Measurements from ENCODE around the genes NXPE3 and ALCAM.

- PRO-cap = no peak
These were observed 12.1 kb upstream of the TFG start for GRCh38 chr3:100697099-100697663.

GRCh38 chr3:100697839-100698433 is 11.4 kb upstream of the TFG start:
- PRO-cap = no peak

- PRO-cap = no peak
These were observed 2.9 kb downstream of the TFG start for GRCh38 chr3:100711658-100713033.

DNA sequence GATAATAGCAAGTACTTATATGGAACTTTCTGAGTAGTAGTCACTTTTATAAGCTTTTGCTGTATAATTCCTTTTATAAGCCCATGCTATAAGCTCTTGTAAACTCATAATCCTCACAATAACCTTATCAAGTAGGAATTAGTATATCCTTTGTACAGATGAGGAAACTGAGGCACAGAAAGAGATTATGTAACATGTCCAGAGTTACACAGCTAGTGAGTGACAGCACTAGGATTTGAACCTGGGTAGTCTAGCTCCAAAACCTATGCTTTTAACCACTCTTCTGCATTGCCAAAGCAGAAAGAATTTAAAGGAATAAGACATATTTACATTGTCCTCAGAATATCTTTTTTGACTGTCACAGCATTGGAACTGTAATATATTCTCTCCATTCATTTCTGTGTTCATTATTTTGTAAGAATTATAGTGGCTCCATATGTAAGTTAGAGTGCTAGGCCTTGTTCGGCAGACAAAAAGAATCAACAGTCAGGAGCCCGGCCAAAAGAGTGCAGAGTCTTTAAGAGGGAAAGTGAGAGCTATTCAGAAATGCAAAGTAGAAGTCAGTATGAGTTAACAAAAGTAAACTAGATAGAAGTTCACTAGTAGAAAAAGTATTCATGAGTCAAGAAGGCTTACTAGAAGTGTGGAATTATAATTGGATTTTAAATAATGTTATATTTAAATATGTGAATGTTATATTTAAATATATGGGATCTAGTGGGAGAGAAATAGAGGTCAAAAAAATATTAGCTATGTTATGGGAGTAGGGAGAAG is 26.2 kb downstream of the TFG start:
- PRO-cap = no peak

DNA sequence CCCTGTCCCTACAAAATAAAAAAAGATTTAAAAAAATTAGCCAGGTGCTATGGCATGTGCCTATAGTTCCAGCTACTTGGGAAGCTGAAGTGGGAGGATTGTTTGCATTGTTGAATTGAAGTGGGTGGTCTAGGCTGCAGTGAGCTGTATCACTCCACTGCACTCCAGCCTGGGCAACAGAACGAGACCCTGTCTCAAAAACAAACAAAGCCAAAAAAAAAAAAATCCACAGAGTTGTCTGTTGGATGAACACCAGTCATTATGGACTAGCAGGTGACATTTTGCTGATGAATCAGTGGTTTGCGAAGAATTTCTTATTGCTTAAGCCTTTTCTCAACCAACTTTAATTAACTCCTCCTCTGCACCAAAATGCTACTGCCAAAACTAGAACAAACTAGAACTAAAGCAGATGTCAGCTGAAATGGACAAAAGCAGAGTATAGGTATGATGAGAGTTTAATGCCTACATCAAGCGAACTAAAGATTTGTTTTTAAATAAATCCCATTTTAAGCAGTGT is 28.6 kb downstream of the TFG start:
- PRO-cap = no peak

DNA sequence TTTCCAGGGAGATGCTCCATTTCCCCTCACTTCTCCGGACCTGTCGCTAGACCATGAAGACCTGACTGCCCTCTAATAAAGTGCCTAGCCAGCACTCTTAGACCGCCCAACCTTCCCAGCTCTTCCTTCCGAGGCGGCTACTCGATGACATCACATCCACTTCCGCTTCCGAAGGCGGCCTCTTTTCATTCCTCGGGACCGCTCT is 165 bp upstream of the PCNP start:
- PRO-cap = bidirectional peak, plus-strand start outside the sequence, minus-strand start at position 114 of the sequence

- PRO-cap = no peak
These were observed 38.9 kb downstream of the PCNP start for GRCh38 chr3:101612947-101613280.

DNA sequence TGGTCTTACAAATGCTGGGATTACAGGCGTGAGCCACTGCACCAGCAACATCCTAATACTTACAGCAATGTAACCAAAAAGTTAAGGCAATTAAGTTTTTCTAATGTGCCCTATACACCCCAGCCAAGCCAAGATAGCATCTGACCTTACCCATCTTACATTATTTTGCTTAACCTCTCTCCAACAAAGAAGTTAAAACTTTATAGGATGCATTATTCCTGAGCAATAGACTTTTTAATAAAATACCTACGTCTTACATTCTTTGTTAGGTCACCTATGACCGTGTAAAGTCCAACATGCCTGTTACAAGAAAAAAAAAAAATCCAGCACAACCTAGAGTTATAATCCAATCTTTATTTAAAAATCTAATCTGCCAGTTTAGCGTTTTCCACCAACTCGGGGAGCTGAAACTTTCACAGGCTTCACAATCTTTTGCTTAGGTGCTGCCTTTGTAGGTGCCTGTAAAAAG is 3.9 kb upstream of the ZBTB11 start:
- PRO-cap = no peak

DNA sequence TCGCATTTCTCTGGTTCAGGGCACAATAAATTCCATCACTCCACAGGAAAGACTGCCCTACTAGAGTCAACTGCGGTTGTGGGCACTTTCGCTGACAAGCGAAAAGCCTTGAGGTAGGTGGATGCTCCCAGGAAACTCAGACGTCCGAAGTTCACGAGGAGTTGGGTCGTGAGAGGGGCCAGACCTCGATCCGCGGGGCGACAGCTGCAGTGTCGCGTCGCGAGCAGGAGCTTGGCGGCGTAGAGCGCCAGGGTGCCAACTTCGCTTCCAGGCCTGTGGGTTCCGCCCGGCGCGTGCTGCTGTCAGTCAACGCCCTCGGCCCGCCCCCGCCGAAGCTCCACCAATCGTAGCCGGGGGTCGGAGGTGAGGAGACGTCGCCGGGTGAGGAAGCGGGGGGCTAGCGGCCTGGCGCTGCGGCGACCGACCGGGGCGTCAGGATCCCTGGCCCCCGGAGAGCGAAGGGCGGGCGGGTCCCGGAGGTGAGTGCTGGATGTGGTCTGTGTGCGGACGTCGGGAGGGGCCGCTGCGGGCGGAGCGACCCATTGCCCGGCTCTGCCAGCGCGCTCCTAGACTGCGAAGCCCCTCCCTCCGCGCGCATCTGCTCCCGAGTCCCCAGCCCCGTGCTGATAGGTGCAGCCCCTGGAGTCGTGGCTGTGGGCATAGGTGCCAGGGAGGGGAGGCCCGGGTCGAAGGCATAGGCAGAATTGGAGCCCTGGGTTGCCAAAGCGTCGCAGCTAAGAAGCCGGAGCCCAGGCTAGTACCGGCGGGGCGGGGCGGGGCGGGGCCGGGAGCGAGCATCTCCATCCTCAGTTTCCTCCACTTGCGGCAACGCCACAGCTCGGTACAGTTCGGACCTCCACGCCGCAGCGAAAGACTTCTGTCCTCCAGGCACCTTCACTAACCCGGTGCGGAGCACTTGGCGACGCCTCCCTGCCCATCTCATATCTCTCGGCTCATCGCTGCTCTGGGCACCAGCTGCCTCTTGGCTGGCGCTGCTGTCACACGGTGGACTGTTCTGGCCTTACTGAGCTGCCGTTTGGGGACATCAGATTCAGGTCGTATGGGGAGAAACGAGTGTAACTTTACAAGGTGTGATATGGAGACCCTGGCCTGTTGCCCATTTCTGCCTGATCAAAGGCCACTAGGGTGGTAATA is at the start of gene NXPE3:
TSS of gene NXPE3 (plus strand) at position 366 of the 1,155 bp plus-strand sequence.
- PRO-cap = bidirectional peak, plus-strand start at position 369 of the sequence, minus-strand start at position 277 of the sequence; unidirectional peak, plus-strand start at position 834 of the sequence

DNA sequence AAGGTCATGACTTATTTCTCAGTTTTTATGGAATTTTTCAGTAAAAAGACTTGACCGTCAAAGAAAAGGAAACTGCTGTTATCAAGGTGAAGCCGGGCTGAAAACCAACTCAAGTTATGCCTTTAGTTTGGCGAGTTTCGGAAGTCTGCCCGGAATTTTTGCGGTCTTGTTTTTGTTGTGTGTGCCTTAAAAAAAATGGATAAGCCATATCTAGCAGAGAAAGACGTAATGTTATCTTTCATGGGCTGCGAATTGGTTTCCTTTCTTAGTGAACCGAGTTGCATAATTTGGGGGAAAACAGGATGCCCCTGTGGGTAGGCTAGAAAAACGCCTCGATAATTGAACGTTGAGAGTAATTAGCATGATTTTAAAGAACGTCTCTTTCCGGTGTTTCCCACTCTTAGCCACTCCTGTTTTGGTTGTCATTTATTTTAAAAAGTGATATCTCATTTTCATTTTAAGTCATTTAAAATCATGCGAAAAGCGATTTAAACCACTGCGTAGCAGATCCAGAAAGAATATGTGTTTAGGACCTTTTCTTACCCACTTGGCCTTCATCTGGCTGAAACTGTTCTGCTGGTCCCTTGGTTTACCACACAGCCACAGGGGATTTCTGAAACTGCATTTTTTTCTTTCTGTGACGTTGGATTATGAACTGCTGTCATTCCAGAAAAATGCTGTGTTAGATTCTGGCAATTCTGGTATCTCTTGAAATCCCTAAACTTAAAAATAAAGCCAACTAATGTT is 1.2 kb downstream of the NFKBIZ start:
- PRO-cap = unidirectional peak, minus-strand start at position 591 of the sequence

DNA sequence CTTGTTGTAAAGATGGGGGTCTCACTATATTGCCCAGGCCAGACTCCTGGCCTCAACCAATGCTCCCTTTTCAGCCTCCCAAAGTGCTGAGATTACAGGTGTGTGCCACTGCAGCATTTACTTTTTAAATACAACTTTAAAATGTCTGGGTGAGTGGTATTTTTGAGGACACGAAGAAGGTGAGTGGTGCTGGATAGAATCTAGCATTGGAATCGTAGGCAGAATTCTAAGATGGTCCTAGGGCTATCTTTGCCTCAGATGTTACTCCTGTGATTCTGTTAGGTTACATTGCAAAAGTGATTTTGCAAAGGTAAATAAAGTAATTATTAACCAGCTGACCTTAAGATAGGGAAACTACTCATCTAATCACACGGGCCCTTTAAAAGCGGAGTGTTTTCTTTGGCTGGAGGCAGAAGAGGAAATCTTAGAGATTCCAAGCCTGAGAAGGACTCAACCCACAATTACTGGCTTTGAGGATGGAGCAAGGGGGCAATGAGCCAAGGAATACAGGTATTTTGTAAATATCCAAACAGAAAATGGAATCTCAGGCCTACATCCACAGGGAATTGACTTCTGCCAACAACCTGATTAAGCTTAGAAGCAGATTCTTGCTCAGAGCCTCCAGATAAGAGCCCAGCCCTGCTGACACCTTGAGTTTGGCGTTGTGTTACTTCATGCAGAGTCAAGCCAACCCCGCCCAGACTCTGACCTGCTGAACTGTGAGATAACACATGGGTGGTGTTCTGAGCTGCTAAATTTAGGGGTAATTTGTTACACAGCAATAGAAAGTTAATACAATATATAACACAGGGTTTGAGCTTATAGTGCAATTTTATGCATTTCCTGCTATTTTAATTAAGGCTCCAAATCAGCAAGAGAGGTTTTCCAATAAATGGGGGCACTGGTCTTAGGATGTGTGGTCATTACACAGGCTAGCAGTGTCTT is 19.2 kb downstream of the NFKBIZ start:
- PRO-cap = no peak

GRCh38 chr3:102114592-102115012 is 265.3 kb downstream of the NFKBIZ start:
- PRO-cap = no peak

DNA sequence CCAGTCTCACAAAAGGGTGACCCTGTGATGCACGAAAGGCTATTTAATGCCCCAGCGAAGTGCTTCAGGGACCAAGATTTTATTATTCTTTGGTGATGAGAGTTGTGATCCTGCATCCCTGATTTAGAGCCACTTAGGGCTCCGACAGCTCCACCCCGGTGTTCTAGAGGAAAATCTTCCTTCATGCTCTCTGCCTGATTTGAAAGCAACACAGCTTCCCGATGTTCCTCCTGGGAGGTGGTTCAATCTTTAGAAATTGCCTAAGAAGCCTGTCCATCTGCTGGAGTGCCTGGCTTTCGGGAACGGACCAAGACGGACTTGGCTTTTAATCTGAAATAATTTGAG is 1.1 kb upstream of the ALCAM start:
- PRO-cap = no peak

DNA sequence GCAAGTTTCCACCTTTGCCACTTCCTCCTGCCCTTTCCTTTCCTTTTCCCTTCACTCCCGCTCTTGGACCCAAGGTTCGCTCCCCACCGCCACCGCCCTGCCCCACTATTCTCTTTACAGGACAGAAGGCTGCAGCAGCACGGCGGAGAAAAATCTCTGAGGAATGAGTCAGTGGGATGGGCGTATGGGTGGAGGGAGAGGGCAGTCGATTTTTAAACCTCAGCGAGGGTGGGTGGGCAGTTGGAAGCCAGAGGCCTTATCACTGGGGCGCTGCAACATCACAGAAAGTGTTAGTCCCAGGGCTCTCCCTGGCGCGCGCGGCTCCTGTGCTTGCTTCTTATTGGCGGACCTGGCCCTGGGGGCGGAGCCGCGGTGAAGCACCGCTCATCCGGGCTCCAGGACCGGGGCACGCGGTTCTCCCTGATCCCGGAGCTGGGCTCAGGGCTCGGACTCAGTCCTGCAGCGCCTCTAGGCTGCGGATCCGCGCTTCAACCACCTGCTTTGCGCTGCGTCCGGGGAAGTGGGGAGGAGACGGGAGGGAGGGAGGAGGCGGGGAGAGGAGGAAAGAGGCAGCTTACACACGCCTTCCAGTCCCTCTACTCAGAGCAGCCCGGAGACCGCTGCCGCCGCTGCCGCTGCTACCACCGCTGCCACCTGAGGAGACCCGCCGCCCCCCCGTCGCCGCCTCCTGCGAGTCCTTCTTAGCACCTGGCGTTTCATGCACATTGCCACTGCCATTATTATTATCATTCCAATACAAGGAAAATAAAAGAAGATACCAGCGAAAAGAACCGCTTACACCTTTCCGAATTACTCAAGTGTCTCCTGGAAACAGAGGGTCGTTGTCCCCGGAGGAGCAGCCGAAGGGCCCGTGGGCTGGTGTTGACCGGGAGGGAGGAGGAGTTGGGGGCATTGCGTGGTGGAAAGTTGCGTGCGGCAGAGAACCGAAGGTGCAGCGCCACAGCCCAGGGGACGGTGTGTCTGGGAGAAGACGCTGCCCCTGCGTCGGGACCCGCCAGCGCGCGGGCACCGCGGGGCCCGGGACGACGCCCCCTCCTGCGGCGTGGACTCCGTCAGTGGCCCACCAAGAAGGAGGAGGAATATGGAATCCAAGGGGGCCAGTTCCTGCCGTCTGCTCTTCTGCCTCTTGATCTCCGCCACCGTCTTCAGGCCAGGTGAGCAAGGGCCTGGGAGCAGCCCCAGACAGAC is at the start of gene ALCAM:
TSS of gene ALCAM (plus strand) at position 603 of the 1,209 bp plus-strand sequence.
- PRO-cap = bidirectional peak, plus-strand start at position 603 of the sequence, minus-strand start at position 289 of the sequence; unidirectional peak, plus-strand start at position 939 of the sequence; unidirectional peak, plus-strand start at position 968 of the sequence

DNA sequence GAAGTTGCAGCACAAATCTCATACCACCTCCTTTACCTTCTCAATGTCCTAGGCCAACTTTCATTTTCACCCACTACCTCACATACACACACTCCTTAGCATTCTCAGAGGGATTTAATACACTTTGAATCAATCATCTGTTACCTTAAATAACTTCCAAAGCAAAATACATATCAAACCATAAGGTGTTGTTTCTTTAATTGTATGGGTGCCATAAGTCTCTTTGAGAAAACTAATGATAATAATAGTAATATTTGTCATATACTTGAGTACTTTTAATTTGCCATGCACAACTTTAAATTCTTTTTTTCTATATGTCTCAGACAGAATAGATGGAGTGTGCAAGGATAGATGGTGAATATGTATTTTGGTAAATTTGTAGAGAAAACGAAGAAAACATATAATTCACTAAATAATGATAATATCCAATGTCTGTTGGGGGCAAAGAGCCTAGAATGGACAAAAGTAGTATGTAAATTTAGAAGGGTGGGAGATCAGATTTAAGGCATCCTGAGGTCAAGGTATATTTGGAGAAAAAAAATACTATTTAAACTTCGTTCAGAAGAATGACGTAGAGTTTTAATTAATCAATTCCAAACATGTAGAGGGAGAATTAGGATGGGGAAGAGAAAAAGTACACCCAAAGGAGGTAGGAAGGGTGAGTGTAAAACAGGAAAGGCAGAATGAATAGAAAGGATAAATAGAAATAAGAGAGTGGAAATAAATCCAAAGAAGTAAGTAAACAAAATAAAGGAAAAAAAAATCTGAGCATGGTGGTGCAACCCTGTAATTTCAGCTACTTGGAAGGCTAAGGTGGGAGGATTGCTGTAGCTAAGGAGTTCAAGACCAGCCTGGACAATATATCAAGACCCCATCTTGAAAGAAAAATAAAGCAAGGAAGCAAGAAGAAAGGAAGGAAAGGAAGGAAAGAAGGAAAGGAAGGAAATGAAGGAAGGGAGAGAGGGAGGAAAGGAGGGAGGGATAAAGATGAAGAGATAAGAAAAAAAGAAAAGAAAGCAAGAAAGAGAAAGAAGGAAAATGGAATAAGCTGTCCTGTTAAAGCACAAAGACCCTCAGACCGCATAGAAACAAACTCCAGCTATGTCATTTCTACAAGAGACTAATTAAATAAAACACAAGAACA is 84.0 kb downstream of the ALCAM start:
- PRO-cap = no peak

DNA sequence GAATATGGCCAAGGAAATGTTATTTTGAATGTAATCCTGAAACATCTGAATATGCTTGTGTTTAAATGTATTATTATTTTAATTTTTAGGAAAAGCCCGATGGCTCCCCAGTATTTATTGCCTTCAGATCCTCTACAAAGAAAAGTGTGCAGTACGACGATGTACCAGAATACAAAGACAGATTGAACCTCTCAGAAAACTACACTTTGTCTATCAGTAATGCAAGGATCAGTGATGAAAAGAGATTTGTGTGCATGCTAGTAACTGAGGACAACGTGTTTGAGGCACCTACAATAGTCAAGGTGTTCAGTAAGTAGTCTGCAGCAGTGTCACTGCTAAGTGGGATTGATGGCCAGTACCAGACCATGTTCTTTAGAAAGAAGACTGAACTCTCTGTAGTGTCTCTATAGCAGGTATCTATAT is 157.5 kb downstream of the ALCAM start:
- PRO-cap = no peak

GRCh38 chr3:105539844-105540323 is 173.2 kb downstream of the ALCAM start:
- PRO-cap = no peak

DNA sequence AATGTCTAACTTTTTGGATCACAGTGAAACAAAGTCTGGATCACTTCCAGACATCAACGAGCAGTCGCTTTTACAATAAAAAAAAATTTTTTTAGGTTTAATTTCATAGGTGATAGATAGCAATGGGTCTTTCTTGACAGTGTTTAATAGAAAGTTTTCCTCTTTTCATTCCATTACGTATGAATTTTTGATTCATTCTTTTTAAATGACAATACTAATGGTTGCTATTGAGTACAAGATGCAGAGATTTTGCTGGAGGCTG is 212.6 kb downstream of the CBLB start:
- PRO-cap = no peak

DNA sequence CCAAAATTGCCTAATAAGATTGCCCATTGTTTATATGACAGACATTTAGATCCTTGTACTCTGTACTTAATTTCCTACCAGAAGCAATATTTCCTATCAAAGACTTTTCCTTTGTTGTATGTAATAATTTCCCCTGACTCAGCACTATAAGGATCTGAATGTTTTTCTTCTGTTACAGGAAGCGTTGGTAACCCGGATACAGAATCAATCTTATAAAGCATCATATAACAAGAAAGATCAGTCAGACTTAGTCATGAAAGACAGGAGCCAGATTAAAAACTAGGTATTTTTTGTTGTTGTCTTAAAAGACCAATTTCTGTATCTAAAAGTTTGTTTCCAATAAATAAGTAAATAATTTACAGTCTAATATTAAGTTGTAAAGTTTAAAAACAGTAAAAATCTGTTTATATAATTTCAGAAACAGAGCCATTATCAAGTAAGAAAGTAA is 38.5 kb downstream of the CBLB start:
- PRO-cap = no peak

GRCh38 chr3:107117979-107118683 is 259.1 kb upstream of the CCDC54 start:
- PRO-cap = no peak

Data from Metastatic Pancreatic Carcinoma in the Ovary (tissue), 1 donor.